HepG2 (cell line): ENCODE data around the gene PLCXD1.

- RRBS, 2 experiments, result no CpG with 5 or more reads among the region's 6 CpGs
CAGE:
- cytosol, long polyA minus RNA, result no peak
- cytosol, long polyA plus RNA, result no peak
- long polyA plus RNA, result no peak
- nucleus, long polyA minus RNA, result no peak
- nucleus, long polyA plus RNA, result no peak
Observed at GRCh38 chrX:264815-265381, 16.3 kb upstream of the PLCXD1 start.

- RRBS, 2 experiments, result under 1 to 1% methylated on average over 4 of the region's 36 CpGs
CAGE:
- cytosol, long polyA minus RNA, result start-site peak on the plus strand at chrX:281391-281529, 25 reads
- cytosol, long polyA plus RNA, result start-site peak on the plus strand at chrX:281370-281511, 176 and 100 reads in 2 replicates
- long polyA plus RNA, result no peak
- nucleus, long polyA minus RNA, result no peak
- nucleus, long polyA plus RNA, result no peak
Observed at GRCh38 chrX:280921-281869, at the start of gene PLCXD1. Gene PLCXD1, plus strand, starts transcription at chrX:281381.

GRCh38 chrX:370077-371229, 16.3 kb downstream of the PPP2R3B start:
- RRBS, 2 experiments, result 94 to 96% methylated on average over 10 of the region's 58 CpGs
CAGE:
- cytosol, long polyA minus RNA, result no peak
- cytosol, long polyA plus RNA, result no peak
- long polyA plus RNA, result no peak
- nucleus, long polyA minus RNA, result no peak
- nucleus, long polyA plus RNA, result no peak

DNA sequence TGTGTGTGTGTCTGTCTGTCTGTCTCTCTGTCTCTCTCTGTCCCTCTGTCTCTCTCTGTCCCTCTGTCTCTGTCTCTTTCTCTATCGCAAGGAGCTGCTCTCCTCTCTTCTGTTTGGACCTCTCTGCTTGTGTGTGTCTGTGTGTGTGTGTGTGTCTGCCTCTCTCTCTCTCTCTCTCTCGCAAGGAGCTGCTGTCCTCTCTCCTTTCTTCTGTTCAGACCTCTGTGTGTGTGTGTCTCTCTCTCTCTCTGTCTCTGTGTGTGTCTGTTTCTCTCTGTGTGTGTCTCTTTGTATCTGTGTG, 221.2 kb downstream of the CRLF2 start:
- RRBS, 2 experiments, result no CpG with 5 or more reads among the region's 2 CpGs
CAGE:
- cytosol, long polyA minus RNA, result no peak
- cytosol, long polyA plus RNA, result no peak
- long polyA plus RNA, result no peak
- nucleus, long polyA minus RNA, result no peak
- nucleus, long polyA plus RNA, result no peak

GRCh38 chrX:1108600-1109339, 103.7 kb downstream of the CRLF2 start:
- RRBS, 2 experiments, result no CpG with 5 or more reads among the region's 15 CpGs
CAGE:
- cytosol, long polyA minus RNA, result no peak
- cytosol, long polyA plus RNA, result no peak
- long polyA plus RNA, result no peak
- nucleus, long polyA minus RNA, result no peak
- nucleus, long polyA plus RNA, result no peak

- RRBS, 2 experiments, result 19% methylated on average over 3 of the region's 10 CpGs
CAGE:
- cytosol, long polyA minus RNA, result no peak
- cytosol, long polyA plus RNA, result no peak
- long polyA plus RNA, result no peak
- nucleus, long polyA minus RNA, result no peak
- nucleus, long polyA plus RNA, result no peak
Observed at GRCh38 chrX:1354809-1355870, 18.6 kb downstream of the IL3RA start.

GRCh38 chrX:1361761-1362781, 25.5 kb downstream of the IL3RA start:
- RRBS, 2 experiments, result no CpG with 5 or more reads among the region's 11 CpGs
CAGE:
- cytosol, long polyA minus RNA, result no peak
- cytosol, long polyA plus RNA, result no peak
- long polyA plus RNA, result no peak
- nucleus, long polyA minus RNA, result no peak
- nucleus, long polyA plus RNA, result start-site peak on the minus strand at chrX:1362129-1363009, 104 and 84 reads in 2 replicates

DNA sequence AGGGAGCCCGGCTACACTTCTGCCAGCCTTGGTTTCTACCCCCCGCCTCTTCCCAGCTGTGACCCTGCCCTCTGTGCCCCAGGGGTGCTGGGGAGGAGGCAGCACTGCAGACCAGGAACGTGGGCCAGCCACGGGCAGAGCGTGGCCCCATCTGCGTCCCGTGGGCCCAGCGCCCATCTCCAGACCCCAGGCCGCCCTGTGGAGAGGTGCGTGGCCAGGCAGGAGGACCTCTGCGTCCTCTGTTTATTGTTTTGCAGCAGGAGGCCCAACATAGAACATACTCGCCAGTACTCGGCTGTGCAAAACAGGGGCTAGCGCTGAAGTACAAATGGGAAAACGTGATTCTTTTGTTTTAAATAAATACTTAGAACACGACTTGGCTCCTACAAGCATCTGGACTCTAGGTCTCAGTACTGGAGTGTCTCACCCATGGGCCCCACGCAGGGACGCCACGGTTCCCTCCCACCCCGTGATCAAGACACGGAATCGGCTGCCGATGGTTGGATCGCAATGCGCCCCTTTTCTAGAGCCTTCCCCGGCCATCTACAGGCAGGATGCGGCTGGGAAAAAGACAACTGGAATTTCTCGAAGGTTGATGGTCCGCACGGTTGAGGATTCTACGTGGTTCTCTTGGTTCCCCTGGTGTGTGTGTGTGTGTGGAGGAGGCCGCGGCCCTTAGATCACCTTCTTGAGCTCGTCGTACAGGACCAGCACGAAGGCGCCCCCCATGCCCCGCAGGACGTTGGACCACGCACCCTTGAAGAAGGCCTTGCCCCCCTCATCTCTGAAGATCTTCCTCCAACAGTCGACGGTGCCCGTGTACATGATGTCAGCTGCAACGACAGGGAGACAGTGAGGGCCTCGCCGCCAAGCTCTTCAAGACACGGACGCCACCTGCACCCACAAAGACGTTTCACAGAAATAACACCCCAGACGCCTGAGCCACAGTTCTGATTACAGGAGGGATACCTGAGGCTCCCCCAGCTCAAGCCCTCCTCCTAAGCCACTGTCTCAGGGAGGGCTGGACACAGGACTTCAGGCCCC, 5.7 kb downstream of the SLC25A6 start:
- RRBS, 2 experiments, result no CpG with 5 or more reads among the region's 50 CpGs
CAGE:
- cytosol, long polyA minus RNA, result no peak
- cytosol, long polyA plus RNA, result start-site peak on the minus strand centred at position 410 of the sequence, 255 bp wide, 771 and 1,354 reads in 2 replicates
- long polyA plus RNA, result start-site peak on the minus strand centred at position 410 of the sequence, 256 bp wide, 1,931 and 1,961 reads in 2 replicates; start-site peak on the minus strand centred at position 752 of the sequence, 58 bp wide, 281 and 201 reads in 2 replicates
- nucleus, long polyA minus RNA, result no peak
- nucleus, long polyA plus RNA, result no peak

DNA sequence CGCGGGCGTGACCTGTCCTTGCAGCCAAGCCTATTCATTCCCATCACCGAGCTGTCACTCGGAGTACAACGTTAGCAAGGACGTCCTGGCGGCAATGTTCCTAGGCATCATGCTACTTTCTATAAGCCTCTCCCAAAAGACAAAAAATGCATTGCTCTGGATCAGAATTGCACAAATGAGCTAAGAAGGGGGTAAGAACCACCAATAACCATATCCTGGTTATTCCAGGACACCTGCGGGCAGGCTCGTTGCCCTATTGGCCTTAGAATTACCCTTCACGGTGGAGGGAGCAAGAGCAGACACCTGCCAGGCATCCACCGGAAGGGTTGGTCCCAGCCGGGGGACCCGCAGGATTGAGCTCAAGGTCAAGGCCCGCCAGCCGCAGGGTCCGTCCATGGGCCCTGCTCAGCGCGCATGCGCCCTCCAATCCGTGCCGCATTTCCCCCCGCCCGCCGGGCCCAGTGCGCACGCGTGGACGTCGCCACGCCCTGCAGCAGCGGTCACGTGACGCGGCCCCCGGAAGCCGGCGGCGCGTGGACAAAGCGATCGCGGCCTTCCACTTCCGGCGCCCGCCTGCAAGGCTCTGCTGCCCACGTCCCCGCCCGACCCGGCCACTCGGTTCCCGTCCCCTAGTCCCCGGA, 557 bp downstream of the SLC25A6 start:
- RRBS, 2 experiments, result 2% methylated on average over 25 to 29 of the region's 53 CpGs
CAGE:
- cytosol, long polyA minus RNA, result no peak
- cytosol, long polyA plus RNA, result no peak
- long polyA plus RNA, result no peak
- nucleus, long polyA minus RNA, result no peak
- nucleus, long polyA plus RNA, result no peak

DNA sequence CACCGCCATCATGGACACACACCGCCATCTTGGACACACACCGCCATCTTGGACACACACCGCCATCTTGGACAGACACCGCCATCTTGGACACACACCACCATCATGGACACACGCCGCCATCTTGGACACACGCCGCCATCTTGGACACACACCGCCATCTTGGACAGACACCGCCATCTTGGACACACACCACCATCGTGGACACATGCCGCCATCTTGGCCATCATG, 9.5 kb downstream of the ASMTL start:
- RRBS, 2 experiments, result no CpG with 5 or more reads among the region's 13 CpGs
CAGE:
- cytosol, long polyA minus RNA, result no peak
- cytosol, long polyA plus RNA, result no peak
- long polyA plus RNA, result no peak
- nucleus, long polyA minus RNA, result no peak
- nucleus, long polyA plus RNA, result no peak

DNA sequence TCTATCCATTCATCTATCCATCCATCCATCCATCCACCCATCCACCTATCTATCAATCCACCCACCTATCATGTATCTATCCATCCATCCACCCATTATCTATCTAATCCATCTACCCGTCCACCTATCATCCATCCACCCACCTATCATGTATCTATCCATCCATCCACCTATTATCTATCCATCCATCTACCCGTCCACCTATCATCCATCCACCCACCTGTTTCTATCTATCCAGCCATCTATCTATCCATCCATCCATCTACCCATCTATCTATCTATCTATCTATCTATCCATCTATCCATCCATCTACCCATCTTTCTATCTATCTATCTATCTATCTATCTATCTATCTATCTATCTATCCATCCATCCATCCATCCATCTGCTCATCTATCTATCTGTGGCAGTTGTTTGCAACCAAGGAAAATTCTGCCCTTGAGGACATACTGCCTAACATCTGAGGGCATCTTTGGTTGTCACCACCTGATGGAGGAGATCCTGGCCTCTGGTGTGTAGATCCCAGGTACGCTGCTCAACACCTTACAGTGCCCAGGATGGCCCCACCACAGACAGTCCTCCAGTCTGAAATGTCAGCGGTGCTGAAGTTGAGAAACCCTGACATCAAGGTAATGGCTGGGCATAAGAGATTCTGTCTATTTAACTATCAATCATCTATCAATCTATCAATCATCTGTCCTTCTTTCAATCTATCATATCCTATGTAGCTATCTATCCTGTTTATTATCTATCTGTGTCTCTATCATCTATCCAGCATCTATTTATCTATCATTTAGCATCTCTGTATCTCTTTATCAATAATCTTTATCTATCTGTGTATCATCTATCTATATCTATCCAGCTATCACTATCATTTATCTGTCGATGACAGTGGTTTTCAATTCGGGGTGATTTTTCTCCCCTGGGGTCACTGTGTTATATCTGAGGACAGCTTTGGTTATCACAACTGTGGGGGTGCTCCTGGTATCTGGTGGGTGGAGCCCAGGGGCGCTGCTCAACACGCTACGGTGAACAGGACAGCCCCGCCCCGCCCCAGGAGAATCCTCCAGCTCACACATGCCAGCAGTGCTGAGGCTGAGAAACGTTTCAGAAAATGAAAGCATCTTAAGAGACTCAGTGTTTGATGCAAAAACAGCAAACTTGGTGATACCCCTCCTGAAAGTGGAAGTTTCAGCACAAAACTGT, 315.8 kb downstream of the DHRSX start:
- RRBS, 2 experiments, result no CpG with 5 or more reads among the region's 12 CpGs
CAGE:
- cytosol, long polyA minus RNA, result no peak
- cytosol, long polyA plus RNA, result no peak
- long polyA plus RNA, result no peak
- nucleus, long polyA minus RNA, result no peak
- nucleus, long polyA plus RNA, result no peak

GRCh38 chrX:2193454-2193938, 307.3 kb downstream of the DHRSX start:
- RRBS, 2 experiments, result no CpG with 5 or more reads among the region's 5 CpGs
CAGE:
- cytosol, long polyA minus RNA, result no peak
- cytosol, long polyA plus RNA, result no peak
- long polyA plus RNA, result no peak
- nucleus, long polyA minus RNA, result no peak
- nucleus, long polyA plus RNA, result start-site peak on the minus strand at chrX:2193691-2193706, 17 and 8 reads in 2 replicates

DNA sequence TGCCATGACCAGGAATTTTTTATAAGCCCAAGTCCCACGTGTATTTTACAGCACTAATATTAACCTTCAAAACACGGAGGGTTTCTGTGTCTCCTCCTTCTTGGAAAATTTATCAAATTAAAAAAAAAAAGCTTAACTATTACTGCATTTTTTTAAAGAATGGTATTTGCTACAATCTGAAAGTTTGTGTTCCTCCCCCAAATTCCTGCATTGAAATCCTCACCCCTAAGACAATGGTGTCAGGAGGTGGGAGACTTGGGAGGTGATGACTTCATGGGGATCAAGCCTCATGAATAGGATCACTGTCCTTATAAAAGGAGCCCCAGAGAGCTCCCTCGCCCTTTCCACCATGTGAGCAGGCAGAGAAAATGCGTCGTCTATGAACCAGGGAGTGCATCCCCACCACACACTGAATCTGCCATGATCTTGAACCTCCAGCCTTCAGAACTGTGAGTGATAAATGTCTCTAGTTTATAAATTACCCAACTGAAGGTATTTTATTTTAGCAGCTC, 38.0 kb downstream of the DHRSX start:
- RRBS, 2 experiments, result no CpG with 5 or more reads among the region's 5 CpGs
CAGE:
- cytosol, long polyA minus RNA, result no peak
- cytosol, long polyA plus RNA, result no peak
- long polyA plus RNA, result no peak
- nucleus, long polyA minus RNA, result no peak
- nucleus, long polyA plus RNA, result no peak

- RRBS, 2 experiments, result no CpG with 5 or more reads among the region's 8 CpGs
CAGE:
- cytosol, long polyA minus RNA, result no peak
- cytosol, long polyA plus RNA, result no peak
- long polyA plus RNA, result no peak
- nucleus, long polyA minus RNA, result no peak
- nucleus, long polyA plus RNA, result no peak
Observed at GRCh38 chrX:2664656-2665075, 26.4 kb upstream of the CD99 start.

- RRBS, 2 experiments, result no CpG with 5 or more reads among the region's 7 CpGs
CAGE:
- cytosol, long polyA minus RNA, result no peak
- cytosol, long polyA plus RNA, result no peak
- long polyA plus RNA, result no peak
- nucleus, long polyA minus RNA, result no peak
- nucleus, long polyA plus RNA, result no peak
Observed at GRCh38 chrX:2699761-2700300, 8.7 kb downstream of the CD99 start.

DNA sequence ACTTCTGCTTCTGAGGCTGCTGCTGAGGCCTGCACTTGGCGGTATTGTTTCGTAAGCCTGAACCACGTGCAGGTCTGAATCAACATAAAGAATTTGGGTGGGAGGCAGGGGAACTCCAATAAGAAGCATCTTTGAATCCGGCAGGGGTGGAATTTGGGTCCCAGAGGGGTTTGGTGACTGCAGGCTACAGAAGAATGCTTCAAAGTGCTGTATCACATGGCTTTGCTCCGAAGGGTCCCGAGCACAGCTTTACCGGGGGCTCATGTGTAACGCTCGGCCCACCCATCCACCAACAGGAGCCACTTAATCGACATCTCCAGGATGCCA, 15.2 kb downstream of the XG start:
- RRBS, 2 experiments, result 90% methylated on average over 4 of the region's 10 CpGs; no CpG with 5 or more reads in 1 of the 2 experiments
CAGE:
- cytosol, long polyA minus RNA, result no peak
- cytosol, long polyA plus RNA, result no peak
- long polyA plus RNA, result no peak
- nucleus, long polyA minus RNA, result no peak
- nucleus, long polyA plus RNA, result no peak

- RRBS, 2 experiments, result 0% methylated on average over 1 of the region's 15 CpGs; no CpG with 5 or more reads in 1 of the 2 experiments
CAGE:
- cytosol, long polyA minus RNA, result no peak
- cytosol, long polyA plus RNA, result no peak
- long polyA plus RNA, result no peak
- nucleus, long polyA minus RNA, result no peak
- nucleus, long polyA plus RNA, result no peak
Observed at GRCh38 chrX:2823692-2824453, 4.9 kb upstream of the GYG2 start.

GRCh38 chrX:3321751-3322542, 24.5 kb downstream of the MXRA5 start:
- RRBS, 2 experiments, result no CpG with 5 or more reads among the region's 12 CpGs
CAGE:
- cytosol, long polyA minus RNA, result no peak
- cytosol, long polyA plus RNA, result no peak
- long polyA plus RNA, result no peak
- nucleus, long polyA minus RNA, result no peak
- nucleus, long polyA plus RNA, result no peak

GRCh38 chrX:3788297-3788928, 75.0 kb upstream of the PRKX start:
- RRBS, 2 experiments, result no CpG with 5 or more reads among the region's 9 CpGs
CAGE:
- cytosol, long polyA minus RNA, result no peak
- cytosol, long polyA plus RNA, result no peak
- long polyA plus RNA, result no peak
- nucleus, long polyA minus RNA, result no peak
- nucleus, long polyA plus RNA, result no peak

- RRBS, 2 experiments, result no CpG with 5 or more reads among the region's 8 CpGs
CAGE:
- cytosol, long polyA minus RNA, result no peak
- cytosol, long polyA plus RNA, result no peak
- long polyA plus RNA, result no peak
- nucleus, long polyA minus RNA, result no peak
- nucleus, long polyA plus RNA, result no peak
Observed at GRCh38 chrX:3817325-3818130, 104.1 kb upstream of the PRKX start.